SEM (cell line): ENCODE measurements around a stretch of chr2.

DNA sequence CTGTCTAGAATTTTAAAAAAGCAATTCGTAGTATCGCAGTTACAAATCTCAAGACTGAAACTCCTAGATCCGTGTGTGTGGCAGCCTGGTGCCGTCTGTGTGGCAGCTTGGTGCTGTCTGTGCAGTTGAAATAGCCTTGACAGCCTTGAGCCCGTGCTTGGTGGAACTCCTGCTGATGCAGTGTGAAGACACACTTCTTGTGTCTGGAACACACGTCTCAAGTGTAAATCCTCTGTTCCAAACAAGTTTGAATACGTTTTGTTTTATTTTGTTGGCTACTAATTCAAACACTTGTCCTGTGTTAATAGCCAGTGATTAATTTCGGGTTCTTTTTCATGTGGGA, 152.6 kb downstream of the SPP2 start:
- PRO-cap, result no peak

GRCh38 chr2:234423261-234423671, 73.6 kb downstream of the ARL4C start:
- PRO-cap, result no peak

DNA sequence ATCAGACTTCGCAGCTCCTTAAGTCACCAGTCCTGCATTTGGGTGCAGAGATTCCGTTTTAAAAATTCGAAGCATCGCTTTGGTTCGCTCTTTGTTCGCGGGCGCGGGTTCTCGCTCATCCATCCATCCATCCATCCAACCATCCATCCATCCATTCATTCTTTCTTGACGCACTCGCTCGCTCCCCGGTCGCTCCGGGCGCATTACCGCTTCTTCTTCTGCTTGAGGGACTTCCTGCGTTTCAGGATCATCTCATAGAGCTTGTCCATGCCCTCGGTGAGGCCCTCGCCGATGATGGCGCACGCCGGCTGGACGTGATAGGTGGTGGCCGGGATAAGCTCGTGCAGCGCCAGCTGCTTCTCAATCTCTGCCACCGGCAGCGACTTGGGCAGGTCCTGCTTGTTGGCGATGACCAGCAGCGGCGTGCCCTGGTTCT, 1.1 kb downstream of the ARL4C start:
- PRO-cap, result no peak

DNA sequence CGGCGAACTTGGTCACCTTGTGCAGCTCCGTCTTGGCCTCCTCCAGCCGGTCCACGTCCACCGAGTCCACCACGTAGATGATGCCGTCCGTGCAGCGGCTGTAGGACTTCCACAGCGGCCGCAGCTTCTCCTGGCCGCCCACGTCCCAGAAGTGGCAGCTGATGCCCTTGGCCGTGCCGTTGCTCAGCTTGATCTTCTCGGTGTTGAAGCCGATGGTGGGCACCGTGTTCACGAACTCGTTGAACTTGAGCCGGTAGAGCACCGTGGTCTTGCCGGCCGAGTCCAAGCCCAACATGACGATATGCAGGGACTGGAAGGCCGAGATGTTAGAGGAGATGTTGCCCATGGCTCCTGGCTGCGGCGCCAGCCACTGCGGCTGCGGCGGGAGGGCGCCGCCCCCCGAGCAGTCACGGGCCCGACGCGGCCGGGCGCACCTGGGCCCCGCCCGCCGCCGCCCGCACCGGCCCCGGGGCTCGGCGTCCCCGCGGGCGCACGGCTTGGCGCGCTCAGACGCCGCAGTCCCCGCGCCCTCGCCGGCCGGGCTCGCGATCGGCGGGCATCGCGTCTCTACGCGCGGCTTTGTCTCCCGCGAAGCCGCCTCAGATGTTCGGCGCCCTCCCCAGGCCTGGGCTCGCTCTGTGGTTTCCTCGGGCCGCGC, 511 bp downstream of the ARL4C start:
- PRO-cap, result no peak

- PRO-cap, result no peak
These were observed 135.1 kb upstream of the ARL4C start for GRCh38 chr2:234631909-234632493.

DNA sequence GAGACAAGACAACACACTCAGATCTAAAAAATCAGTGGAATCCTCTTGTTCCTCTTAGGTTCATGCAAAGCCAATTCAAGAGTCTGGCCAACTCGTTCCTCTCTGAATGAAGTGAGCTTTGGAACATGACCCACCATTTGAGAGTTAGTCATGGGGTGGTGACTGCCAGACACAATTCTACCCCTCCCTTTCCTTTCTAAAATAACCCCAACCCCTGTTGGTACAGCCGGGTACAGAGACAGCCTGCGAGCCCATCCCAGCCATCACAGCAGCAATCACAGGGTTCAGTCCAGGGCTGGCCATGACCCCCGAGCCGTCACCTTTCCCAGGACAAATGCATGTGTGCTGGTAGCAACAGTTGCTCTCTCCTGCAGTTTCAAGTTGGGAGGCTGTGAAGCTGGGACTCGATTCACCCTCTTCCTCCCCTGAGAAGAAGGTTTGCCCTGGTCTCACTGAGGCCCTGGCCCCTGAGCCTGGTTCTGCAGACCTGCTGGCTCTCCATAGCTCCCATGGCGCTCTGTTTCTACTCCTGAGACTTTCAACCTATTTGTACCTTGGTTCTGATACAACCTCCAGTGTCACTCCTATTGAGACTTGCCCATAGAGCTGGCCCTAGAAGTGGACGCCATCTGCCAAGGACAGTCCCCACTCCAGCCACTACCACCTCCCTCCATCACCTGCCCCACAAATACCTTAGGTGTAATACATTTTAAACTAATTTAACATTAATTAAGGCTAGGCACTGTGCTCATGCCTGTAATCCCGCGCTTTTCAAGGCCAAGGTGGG, 182.9 kb upstream of the SH3BP4 start:
- PRO-cap, result no peak

GRCh38 chr2:234772786-234773161, 179.0 kb upstream of the SH3BP4 start:
- PRO-cap, result no peak

- PRO-cap, result no peak
These were observed 155.8 kb upstream of the SH3BP4 start for GRCh38 chr2:234795864-234796658.

GRCh38 chr2:234863322-234863892, 88.4 kb upstream of the SH3BP4 start:
- PRO-cap, result no peak

DNA sequence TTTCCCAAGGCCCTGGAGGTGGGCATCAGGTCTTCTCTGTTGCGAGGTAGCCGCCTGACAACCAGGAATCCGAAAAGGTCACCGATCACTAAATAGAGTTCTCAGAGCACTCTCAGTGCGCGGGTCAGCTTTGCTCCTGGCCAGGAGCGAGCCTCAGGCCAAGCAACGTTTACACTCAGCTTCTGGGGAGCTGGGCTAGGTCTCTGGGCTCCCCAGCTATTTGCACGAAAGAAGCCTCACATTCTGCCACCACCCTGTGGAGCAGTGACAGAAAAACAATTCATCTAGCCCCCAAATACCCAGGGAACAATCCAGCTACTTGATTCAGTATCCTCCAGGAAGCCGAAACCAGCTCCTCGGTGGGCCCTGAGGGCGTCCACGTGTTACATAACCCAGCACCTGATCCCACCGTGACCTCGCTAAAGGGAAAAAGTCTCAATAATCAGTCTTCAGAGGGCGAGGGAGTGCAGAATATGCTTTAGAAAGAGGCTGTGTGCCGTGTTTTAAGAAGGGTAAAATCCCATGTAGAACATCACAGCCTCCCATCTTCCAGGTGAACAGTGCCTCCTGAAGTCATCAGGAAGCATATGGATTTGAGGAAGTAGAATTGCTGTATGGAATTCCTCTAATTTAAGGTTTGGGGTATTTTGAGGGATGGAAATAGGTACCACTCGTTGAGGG, 3.4 kb downstream of the SH3BP4 start:
- PRO-cap, result no peak

GRCh38 chr2:235008349-235009236, 56.8 kb downstream of the SH3BP4 start:
- PRO-cap, result no peak

DNA sequence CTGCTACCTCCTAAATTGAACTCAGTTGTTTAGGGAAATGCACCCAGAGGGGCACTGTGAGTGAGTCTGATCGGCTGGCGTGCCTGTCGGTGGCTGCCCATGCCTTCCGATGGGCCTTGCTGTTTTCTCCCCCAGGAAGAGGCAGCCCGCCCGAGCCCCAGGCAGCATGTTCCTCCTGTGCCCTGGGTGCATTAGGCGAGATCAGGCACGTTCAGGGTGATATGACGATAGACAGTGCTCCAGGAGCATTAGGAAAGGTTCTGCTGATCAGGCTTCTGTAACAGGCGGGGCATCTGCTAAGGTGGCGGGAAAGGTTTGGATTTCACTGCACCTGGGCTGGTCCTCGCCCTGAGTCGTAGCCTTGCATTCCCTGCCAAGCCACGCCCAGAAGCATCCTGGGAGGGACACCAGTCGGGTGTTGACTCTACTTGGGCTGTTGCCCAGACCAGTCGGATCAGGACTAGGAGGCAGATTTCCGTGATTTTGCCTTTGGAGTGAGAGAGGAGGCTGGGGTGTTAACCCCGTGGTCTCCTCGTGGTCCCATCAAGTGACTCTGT, 75.0 kb downstream of the SH3BP4 start:
- PRO-cap, result no peak

DNA sequence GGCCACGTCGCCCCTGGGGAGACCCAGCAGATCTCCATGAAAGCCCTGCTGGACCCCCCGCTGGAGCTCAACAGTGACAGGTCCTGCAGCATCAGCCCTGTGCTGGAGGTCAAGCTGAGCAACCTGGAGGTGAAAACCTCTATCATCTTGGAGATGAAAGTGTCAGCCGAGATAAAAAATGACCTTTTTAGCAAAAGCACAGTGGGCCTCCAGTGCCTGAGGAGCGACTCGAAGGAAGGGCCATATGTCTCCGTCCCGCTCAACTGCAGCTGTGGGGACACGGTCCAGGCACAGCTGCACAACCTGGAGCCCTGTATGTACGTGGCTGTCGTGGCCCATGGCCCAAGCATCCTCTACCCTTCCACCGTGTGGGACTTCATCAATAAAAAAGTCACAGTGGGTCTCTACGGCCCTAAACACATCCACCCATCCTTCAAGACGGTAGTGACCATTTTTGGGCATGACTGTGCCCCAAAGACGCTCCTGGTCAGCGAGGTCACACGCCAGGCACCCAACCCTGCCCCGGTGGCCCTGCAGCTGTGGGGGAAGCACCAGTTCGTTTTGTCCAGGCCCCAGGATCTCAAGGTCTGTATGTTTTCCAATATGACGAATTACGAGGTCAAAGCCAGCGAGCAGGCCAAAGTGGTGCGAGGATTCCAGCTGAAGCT, 90.1 kb downstream of the SH3BP4 start:
- PRO-cap, result no peak

GRCh38 chr2:235044069-235045033, 92.5 kb downstream of the SH3BP4 start:
- PRO-cap, result unidirectional peak, minus-strand start at chr2:235044197; unidirectional peak, minus-strand start at chr2:235044244

GRCh38 chr2:235384280-235385266, 109.3 kb upstream of the AGAP1 start:
- PRO-cap, result no peak

- PRO-cap, result no peak
These were observed 2.4 kb downstream of the AGAP1 start for GRCh38 chr2:235495821-235496981.

GRCh38 chr2:235506617-235507165, 12.8 kb downstream of the AGAP1 start:
- PRO-cap, result no peak

DNA sequence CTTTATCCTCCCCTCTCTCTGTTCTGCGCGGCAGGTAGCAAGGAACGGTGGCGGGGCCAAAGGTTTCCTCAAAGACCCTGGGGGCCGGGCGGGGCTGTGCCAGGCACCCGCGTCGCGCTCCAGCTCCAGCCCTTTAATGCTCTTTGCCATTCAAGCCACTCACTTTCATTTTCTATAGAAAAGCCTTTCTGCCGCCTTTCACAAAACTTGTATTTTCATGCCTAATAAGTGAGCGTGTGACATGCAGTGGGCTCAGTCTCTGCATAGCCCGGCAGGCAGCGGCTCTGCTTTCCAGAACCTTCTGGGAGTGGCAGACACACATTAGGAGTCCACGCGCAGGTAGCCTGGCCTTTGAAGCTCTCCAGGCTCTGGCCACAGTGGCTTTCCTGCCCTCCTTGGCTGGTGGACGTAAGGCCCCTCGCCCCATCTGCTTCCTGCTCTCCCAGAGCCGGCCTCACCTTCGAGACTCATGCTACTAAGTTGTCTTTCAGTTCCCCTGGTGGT, 41.7 kb downstream of the AGAP1 start:
- PRO-cap, result no peak

DNA sequence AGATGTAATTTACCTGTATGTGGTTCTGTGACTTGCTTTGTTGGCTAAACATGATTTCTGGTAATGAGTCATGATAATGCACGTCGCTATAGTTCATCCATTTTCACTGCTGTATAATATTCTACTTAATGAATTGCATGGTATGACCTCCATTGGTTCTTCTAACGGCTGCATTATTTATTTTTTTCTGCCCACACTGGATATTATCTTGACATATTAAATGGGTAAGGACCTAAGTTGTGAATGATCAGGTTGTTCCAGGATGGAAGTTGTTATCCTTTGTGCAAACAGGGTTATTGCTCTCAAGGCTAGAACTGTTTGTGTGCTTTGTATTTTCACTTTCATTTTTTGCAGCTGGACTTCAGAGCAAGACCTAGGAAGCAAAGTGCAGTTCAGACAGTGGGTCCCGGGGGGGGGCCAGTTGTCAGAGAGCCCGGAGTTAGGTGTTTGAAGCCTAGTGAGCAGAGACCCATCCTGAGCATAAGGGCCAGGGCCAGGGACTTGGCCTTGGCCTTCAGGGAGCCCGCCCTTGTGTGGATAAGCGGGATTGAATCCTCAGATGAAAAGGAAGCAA, 48.1 kb downstream of the AGAP1 start:
- PRO-cap, result no peak

GRCh38 chr2:235551937-235552652, 58.3 kb downstream of the AGAP1 start:
- PRO-cap, result no peak